ENCODE measurements around a stretch of chr18.

DNA sequence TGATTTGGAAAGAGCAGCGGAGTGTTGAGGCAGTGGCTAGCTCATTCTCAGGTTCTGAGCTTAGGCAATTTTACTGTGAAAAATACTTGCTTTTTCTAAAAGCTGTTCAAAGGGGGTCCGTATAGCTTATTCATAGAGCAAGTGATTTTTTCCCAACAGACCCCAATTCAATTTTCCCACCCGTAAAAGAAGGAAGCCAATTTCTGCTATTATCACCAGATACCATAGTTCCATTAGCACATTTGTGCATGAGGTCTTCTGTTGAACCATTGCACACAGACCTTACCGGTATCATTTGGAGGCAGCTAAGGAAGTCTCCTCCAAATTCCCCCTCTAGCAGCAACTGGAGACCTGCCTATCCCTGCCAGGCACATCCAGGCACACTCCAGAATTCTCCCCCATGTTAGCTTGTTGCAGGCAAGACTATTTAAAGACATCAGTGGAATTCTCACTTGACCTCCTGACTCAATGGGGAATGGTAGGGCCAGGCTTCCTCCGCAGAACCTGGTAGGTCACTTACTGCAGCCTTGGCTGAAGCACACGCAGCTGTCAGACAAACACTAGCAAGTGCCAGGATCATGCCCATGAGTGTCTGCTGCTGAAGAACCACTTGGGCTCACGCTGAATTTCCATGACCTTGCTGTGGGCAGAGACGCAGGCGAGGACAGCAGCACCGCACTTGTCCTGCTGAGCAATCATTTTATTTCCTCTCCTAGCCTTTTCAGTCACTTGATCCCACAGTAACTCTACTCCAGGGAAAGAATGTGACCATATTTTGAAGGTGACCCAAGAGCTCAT, 3.1 kb downstream of the LRRC30 start:
- PRO-cap, 2 experiments: no peak in any of the 2 experiments

DNA sequence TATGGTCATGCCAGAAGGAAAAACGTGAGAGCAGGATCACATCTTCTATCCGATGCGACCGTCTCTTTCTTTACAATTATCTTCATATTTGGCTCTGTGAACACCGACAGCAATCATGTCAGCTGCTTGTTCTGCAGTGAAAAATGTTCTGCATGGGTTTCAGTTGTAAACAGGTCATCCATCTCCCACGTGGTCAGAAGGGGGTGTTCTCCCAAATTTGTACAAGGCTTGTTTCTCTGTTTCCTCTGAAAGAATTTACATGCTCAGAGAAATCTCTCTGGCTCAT, 106.2 kb upstream of the PTPRM start:
- PRO-cap, 2 experiments: no peak in any of the 2 experiments

GRCh38 chr18:7567646-7567943, 479 bp downstream of the PTPRM start:
- PRO-cap, 2 experiments: no peak in any of the 2 experiments

GRCh38 chr18:7926382-7926849, 359.3 kb downstream of the PTPRM start:
- PRO-cap, 2 experiments: no peak in any of the 2 experiments

GRCh38 chr18:8253045-8253497, 356.2 kb upstream of the RAB12 start:
- PRO-cap, 2 experiments: no peak in any of the 2 experiments

DNA sequence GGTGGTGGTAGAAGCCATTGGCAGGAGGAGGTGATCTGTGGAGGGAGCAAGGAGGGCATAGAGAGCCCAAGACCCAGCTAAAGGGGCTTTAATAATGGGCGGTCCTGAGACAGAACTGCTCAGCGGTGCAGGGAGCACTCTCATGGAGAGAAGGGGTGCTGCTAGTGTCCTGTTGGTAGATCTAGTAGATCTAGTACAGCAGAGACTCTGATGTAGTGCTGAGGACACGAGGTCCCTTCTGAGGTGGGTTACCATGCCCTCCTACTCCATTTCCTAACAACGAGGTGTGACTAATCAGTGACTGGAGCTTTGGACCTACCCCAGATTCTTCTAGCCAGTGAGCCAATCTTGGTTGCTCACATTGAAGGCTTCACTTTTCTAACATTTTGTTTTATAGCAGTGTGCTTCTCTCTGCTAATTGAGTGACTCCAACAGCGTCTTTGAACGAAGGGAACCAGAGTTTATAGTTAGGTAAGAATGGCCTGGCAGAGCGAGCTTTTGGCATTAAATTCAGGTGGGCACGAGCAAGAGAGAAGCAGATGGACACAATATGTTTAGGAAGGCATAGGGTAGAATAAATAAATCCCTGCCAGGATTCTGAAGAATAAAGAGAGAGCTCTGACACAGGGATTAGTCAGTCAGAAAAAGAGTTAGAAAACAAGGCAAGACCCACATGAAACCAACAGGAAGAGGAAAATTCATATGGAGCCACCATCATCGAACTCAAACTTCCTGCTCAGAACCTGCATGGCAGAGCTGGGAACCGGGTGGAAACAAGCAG, 306.0 kb upstream of the RAB12 start:
- PRO-cap, 2 experiments: no peak in any of the 2 experiments

GRCh38 chr18:8370620-8371183, 238.5 kb upstream of the RAB12 start:
- PRO-cap, 2 experiments: no peak in any of the 2 experiments

GRCh38 chr18:8607764-8608193, 1.5 kb upstream of the RAB12 start:
- PRO-cap, 2 experiments: no peak in any of the 2 experiments

DNA sequence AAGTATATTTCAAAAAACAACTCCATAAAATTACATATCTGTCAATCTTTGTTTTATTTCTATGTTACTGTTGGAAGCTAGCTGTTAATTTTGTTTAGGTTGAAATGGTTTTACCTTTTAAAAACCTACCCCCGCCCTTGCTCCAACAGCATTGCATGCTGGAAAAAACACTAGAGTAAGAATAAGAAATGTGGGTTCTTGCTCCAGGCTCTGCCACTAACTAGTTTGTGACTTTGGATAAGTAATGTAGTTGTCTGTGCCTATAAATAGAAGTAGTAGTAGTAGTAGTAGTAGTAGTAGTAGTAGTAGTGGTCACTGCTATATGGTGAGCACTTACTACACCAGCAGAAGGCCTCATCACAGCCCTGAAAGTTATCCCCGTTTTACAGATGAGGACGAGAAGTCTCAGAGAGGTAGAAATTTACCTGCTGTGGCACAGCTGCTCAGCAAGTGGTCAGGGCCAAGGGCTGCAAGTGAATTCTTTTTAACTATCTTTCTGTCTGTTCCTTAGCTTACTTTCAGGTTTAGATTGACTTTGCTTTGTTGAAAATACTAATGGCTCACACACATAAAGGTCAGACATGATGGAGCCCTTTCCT, 4.4 kb downstream of the RAB12 start:
- PRO-cap, 2 experiments: no peak in any of the 2 experiments

DNA sequence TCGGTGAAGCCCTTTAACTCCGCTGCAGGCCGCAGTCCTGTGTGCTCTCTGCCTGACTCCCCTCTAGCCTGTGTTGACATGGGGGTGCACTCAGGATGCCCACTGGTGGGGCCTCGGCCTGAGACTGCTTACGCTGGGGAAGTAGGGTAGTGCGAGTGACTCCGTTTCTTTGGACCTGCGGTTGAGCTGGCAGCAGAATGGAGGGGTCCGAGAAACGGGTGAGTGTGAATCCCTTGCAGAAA, 5.7 kb downstream of the RAB12 start:
- PRO-cap, 2 experiments: no peak in any of the 2 experiments

DNA sequence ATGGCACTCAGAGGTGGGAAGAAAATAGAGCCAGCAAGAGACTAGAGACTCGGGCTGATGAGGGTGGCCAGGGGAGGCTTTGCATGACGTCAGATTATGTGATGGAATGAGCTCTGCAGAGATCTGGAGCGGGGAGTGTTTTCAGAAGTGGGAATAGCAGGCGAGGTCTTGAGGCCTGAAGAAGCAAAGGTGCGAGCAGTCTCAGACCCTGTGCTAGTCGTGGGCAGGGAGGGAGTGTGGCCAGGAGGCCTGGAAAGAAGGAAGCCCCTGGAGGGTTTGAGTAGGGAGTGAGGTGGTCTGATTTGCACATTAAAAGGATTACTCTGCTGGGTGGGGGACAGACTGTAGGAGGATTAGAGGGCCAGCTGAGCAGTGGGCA, 11.9 kb downstream of the MTCL1 start:
- PRO-cap, 2 experiments: no peak in any of the 2 experiments

GRCh38 chr18:8730517-8730772, 25.1 kb downstream of the MTCL1 start:
- PRO-cap, 2 experiments: no peak in any of the 2 experiments

DNA sequence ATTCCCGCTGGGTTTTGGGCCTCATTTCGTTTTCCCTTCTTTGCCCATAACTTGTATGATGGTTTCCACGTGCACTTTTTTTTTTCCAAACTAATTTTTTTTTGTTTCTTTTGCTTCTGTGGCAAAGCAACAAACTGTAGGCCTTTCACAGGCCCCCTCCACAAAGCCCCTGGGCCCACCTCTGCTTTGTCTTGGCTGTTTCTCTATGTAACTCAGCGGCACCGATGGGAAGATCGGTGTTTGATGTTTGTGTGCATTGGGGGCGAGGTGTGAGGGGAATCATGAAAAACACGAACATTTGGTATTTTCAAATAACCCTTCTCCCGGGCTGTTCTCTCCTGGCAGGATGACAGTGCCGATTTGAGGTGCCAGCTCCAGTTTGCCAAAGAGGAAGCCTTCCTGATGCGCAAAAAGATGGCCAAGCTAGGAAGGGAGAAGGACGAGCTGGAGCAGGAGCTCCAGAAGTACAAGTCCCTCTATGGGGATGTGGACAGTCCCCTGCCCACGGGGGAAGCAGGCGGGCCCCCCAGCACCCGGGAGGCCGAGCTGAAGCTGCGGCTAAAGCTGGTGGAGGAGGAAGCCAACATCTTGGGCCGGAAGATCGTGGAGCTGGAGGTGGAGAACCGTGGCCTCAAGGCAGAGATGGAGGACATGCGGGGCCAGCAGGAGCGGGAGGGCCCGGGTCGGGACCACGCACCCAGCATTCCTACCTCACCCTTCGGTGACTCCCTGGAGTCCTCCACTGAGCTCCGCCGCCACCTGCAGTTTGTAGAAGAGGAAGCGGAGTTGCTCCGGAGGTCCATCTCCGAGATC, 78.0 kb downstream of the MTCL1 start:
- PRO-cap, 2 experiments: no peak in any of the 2 experiments

DNA sequence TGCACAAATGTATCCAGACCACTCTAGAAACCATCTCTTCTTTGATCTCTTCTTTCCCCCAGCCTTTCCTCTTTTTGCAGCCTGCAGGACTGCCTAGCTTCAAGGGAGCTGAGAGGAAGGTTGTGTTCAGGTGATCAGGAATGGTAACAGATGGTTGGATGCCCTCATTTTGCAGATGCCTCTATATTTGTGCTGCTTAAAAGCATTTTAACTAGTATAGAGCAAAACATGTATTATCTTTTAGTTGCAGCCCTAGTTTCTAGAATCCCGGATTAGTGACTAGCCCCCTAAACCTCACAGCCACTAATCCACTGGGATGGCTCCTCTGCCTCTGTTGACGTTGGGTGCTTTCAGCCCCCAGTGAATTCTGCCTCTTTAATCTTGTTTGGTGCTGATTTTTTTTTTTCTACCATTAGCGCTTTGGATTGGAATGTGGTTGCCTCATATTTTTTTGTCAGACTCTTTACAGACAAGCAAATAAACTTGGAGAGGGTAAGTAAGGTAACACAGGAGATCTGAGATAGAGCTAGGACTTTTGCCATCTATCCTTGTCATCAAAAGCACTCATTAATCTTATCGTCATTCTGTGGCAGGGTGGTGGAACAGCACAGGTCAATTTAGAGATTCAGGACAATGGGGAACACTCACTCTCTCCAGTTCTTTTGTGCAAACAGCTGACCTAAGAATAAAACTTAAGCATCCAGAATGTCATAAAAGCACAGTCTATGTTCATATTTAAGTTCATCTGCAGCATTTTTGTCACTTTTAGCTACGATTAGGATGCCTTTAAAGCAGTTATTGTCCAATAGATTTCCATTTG, 103.7 kb upstream of the NDUFV2 start:
- PRO-cap, 2 experiments: no peak in any of the 2 experiments

- PRO-cap, 2 experiments: no peak in any of the 2 experiments
Observed at GRCh38 chr18:9014094-9014603, 88.3 kb upstream of the NDUFV2 start.

DNA sequence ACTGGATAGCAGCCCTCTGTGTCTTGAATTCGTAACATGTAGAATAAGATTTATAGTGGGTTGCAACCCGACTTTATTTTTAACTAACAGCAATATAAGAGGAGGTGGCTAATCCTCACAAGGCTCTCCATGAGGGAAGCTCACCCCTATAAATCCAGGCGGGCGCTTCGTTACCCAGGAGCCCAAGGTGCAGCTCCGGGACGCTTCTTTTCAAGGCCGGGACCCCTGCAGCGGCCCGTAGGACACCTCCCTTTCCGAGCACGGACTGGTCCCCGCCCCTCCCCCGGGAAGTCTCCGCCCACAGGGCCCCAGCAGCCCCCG, 279 bp upstream of the NDUFV2 start:
- PRO-cap, 2 experiments: peak in 2 of 2 experiments; most common minus-strand start position 45 of the sequence (in 1)

- PRO-cap, 2 experiments: no peak in any of the 2 experiments
Observed at GRCh38 chr18:9104364-9105098, 2.0 kb downstream of the NDUFV2 start.

GRCh38 chr18:9113053-9114176, 10.9 kb downstream of the NDUFV2 start:
- PRO-cap, 2 experiments: no peak in any of the 2 experiments

DNA sequence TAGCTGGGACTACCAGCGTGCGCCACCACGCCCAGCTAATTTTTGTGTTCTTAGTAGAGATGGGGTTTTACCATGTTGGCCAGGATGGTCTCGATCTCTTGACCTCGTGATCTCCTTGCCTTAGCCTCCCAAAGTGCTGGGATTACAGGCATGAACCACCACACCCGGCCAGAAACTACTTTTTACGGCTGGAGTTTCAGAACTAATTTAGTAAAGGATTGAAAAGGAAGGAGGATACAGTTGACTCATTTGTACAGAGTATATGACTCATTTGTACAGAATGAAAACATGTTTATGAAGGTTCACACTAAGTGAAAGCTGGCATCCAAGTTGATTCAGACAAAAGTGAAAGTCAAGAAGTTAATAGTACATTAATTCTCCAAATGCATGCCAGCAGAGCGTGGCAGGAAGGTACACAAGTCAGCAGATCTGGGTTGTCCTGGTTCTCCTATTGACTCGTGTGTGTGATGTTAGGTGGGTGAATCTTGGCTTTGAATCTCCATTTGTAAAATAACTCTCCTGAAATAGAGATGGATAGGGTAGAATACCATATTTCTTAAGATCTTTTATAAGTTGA, 14.8 kb downstream of the NDUFV2 start:
- PRO-cap, 2 experiments: peak in 2 of 2 experiments; most common plus-strand start position 401 of the sequence (in 2); most common minus-strand start position 184 of the sequence (in 2)

DNA sequence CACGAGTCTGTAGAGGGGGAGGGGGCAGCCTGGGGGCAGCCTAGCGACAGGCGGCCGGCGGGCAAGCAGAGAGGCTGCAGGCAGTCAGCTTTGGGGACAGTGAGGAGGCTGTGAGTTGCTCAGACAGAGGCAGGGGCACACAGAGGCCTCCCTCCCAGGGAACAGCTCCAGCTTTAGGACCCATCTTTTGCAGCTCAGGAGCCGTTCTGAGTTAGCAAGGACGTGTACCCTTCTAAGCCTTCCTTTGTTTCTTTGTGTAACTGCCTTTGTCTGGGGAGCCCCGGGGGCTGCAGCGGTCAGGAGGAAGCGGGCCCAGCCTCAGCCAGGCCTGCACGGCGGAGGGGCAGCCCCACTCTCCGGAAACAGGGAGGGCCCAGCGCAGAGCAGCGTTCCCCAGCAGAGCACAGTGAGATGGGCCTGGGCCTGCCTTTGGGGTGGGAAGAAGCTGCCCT, 41.1 kb upstream of the RALBP1 start:
- PRO-cap, 2 experiments: no peak in any of the 2 experiments